ENCODE measurements around a stretch of chr21.

DNA sequence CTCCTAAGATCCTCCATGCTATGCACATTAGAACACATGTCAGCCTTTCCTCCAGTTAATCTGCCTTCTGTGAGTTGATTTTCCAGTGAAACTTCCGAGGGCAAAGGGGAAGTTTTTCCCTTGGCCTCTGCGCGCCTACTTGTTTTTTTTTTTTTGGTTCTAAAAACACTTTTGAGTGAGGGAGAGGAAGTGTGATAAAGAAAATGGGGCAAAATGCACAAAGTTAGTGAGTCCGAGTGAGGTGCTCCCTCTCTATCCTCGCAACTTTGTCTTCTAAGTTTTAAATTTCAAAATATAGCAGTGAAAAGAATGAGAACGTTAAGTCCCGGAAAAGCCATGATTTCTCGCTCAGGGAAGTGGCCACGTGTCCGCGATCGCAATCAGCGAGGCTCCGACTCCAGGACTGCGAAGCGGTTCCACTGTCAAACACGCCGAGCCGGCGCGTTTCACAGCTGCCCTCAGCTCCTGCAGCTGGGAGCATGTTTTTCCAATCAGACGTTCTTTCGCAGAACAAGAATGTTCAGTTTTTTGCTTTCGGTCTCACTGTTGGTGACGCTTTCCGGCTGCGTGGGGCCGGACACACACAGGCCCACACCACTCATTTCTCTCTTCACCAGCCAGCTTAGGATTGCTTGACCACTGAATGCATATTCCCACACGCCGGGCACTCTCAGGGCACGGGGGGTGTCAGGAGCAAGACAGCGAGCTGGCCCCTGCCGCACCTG lies 47.6 kb upstream of the COL18A1 start:
- RRBS, result 82% methylated on average over 10 of the region's 33 CpGs

GRCh38 chr21:45365772-45366199 lies 39.2 kb upstream of the COL18A1 start:
- RRBS, result no CpG with 5 or more reads among the region's 16 CpGs

DNA sequence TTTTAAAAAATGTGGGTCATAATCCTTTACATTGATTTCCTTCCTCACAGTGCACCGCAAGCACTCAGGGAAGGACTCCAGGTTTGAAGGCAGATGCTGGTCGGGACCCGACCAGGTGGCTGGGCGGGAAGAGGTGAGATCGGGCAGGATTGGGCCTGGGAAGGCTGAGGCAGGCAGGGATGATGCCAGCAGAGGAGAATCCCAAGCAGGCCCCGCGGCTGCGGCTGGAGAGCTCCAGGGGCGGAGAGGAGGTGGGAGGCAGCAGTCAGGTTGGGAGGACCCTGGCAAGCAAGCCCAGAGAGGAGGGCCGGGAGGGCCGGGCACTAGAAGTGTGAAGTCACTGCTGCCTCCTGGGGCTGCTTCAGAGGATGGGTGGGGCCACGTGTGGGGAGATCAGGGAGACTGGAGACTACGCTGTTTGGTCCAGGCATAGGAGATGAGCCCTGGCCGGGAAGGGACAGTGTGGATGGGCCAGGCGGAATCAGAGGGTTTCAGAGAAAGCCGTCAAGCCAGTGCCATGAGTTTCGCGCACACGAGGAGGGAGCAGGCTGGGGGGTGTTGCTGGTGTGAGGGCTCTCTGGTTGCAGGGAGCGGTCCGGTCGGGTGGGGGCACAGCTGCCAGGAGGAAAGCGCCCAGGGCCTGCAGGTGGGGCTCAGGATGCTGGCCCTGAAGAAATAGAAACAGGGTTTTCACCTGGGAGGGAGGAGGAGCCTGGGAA lies 976 bp upstream of the COL18A1 start:
- RRBS, result no CpG with 5 or more reads among the region's 23 CpGs

- RRBS, result 93% methylated on average over 4 of the region's 46 CpGs
These were observed 15.6 kb downstream of the COL18A1 start for GRCh38 chr21:45420095-45421418.

GRCh38 chr21:45436924-45438357 lies 32.5 kb downstream of the COL18A1 start:
- RRBS, result no CpG with 5 or more reads among the region's 6 CpGs

DNA sequence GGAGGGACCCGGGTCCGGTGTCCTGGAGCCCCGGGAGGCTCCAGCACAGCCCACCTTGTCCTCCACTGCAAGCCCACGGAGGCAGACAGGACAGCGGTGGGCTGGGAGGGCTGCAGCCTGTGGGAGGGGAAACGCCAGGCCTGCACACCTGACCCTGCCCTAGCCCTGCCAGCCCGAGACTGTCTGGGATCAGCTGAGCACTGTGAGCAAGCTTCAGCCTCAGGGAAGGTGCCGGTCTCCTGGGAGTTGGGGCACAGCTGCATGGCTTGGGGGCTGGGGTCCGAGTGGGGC lies 53.6 kb downstream of the COL18A1 start:
- RRBS, result 83% methylated on average over 2 of the region's 9 CpGs

- RRBS, result no CpG with 5 or more reads among the region's 42 CpGs
These were observed 64.5 kb downstream of the COL18A1 start for GRCh38 chr21:45469049-45470281.

GRCh38 chr21:45483779-45484176 lies 58.5 kb downstream of the SLC19A1 start:
- RRBS, result no CpG with 5 or more reads among the region's 5 CpGs

DNA sequence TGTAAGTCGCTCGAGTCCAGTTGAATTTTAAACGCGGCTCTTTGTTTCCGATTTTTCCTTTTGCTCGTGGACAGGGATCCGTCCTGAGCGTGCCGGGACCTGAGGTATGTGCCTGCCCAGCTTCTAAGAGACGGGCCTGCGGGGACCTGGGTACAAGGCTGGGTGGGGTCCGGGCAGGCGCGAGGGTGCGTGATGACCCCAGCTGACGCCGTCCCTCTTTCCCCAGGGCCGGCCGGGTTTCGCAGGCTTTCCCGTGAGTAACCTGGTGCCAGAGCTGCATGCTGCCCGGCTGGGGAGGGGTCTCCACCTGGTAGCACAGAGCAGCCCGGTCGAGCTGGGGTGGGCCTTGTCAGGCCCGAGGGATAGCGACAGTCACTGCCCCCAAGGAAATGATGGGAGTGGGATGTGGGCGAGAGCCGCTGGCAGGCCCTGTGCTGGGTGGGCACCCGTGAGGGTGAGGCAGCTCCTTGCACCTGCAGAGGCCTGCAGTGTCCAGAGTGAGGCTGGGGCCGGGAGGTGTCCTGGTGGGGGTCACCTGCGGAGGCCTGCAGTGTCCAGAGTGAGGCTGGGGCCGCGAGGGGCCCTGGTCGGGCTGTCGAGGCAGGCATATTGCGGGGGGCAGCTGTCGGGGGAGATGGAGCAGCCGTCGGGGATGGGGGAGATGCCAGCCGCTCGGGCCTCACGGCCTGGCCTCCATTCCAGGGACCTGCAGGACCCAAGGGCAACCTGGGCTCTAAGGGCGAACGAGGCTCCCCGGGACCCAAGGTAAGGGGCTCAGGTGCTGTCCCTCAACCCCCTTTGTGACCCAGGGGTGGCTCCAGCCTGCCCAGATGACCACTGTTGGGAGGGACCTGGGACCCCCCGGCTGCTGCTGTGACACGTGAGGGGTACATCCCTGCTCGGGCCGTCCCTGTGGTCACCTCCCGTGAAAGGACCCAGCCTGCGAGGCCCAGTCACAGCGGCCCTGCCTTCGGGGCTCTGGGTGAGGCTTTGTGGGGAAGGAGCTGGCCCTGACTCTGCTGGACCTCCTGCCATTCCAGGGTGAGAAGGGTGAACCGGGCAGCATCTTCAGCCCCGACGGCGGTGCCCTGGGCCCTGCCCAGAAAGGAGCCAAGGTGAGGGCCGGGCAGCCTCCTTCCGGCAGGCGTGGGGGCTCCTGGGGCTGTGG lies 49.4 kb downstream of the SLC19A1 start:
- RRBS, result 91% methylated on average over 16 of the region's 60 CpGs

- RRBS, result no CpG with 5 or more reads among the region's 19 CpGs
These were observed 43.9 kb downstream of the SLC19A1 start for GRCh38 chr21:45498404-45498761.

- RRBS, result no CpG with 5 or more reads among the region's 4 CpGs
These were observed 14.6 kb downstream of the SLC19A1 start for GRCh38 chr21:45527707-45527906.

- RRBS, result 4% methylated on average over 8 of the region's 25 CpGs
These were observed 13.9 kb upstream of the SLC19A1 start for GRCh38 chr21:45556038-45556558.

- RRBS, result no CpG with 5 or more reads among the region's 7 CpGs
These were observed 50.0 kb upstream of the SLC19A1 start for GRCh38 chr21:45592135-45592800.

GRCh38 chr21:45608655-45609301 lies 34.7 kb upstream of the PCBP3 start:
- RRBS, result no CpG with 5 or more reads among the region's 13 CpGs

GRCh38 chr21:45971654-45972376 lies 9.8 kb upstream of the COL6A1 start:
- RRBS, result no CpG with 5 or more reads among the region's 20 CpGs

DNA sequence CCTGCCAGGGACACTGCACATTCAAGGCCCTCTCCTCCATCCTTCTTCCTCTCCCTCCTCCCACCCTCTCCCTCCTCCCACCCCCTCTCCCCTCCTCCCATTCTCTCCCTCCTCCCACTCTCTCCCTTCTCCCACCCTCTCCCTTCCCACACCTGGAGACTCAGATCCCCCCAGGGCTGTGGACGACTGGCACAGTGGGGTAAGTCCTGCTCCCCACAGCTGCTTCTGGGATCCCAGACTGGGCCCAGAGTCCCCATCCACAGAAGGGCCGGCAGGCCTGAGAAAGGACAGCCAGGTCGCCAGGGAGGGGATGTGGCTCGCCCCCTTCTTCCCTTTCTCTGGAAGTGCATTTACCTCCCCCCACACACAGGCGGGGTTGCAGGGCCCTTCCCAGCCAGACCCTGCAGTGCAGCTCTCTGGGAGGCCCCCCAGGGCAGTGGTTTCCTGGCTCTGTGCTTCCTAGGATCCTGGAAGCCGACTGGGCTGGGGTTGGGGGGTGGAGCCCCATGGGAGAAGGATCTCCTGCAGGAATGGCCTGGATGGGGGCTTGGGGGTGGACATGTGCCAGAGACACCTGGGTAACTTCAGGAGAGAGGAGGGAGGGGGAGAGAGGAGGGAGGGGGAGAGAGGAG lies 4.3 kb upstream of the COL6A1 start:
- RRBS, result no CpG with 5 or more reads among the region's 6 CpGs

- RRBS, result 50% methylated on average over 9 of the region's 35 CpGs
These were observed 32.7 kb upstream of the COL6A2 start for GRCh38 chr21:46064930-46065961.

DNA sequence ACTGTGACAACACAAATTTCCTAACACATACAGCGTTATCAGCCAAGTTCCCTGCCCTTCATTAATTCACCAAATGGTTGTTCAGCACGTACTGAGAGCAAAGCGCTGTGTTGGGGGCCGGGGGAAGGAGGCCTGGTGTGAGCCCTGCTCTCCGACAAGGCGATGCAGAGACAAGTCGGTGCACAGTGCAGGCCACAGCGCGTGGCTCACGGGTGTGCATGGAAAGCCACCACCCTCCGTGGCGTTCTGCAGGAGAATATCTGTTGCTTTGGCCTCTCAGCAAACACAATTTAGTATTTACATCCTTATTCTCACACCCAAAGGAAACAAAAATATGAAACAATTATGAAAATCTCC lies 31.7 kb upstream of the COL6A2 start:
- RRBS, result no CpG with 5 or more reads among the region's 12 CpGs

DNA sequence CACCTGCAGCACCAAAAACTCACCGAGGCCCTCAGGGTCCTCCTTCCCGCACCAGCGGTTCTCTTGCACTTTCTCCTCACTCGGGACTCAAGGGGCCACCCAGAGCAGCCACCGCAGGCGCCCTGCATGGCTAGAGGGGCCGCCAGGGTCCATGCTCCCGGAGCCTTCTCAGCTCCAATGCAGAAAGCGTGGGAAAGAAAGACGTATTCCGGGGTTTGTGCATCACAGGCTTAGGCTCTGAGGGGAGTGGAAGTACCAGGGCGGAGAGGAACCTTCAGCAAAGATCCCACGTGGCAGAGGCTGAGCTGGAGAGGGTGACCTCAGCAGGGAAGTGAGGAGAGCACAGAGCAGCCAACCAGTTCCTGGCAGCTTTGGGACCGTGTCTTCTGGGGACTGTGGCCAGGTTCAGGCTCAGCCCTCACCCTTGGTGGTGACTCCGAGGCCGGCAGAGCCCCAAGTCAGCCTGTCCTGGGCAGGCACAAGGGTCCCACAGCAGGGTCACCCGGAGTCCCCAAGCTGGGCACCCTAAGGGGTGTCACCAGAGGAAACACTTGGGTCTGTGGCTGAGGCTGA lies 19.4 kb upstream of the COL6A2 start:
- RRBS, result 91% methylated on average over 6 of the region's 17 CpGs

DNA sequence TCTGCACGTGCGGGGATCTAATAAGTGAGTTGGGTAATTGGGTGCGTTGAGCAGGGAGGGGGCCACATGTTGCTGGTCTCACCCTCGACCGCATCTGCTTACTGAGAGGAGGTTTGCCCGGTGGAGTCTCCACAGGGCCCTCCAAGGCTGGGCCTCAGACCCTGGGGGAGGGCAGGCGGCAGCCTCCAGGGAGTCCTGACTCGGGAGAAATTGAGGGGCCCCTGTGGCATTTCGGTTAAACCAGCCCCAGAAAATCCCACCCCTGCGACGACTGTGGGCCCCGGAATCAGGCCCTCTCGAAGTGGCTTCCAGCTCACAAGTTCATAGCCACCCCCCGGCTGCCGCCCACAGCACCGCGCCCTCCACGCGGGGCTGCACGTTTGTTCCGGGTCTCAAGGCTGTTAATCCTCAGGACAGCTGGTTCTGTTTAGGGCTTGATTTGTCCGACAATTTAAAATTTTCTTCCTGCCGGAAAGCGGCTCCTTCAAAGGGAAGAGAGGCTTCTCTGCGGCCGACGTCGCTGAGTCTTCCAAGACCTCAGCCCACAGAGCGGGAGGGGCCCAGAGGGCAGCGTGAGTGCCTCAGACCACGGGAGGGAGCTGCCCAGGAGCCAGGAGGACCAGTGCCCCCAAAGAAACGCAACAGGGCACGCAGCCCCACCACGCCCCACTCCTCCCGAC lies 14.6 kb upstream of the COL6A2 start:
- RRBS, result 91% methylated on average over 12 of the region's 35 CpGs